ENCODE measurements around the genes TEC, SLAIN2 and SLC10A4.

- PRO-cap, result bidirectional peak, plus-strand start at chr4:48022526, minus-strand start at chr4:48022251
These were observed 5.5 kb downstream of the NIPAL1 start for GRCh38 chr4:48022174-48022394.

DNA sequence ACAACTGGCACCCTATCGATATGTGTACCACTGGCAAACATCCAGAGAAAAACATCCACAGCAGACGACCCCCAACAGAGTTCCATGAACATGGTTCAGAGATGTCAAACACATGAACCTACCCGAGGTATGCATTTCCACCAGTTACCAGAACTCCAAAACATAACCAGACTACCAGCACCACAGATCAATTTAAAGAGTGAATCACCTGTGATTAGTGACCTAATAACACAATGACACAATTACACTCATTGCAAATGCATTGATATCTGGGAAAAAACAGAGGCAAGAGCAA lies 59.1 kb downstream of the TEC start:
- PRO-cap, result no peak

- PRO-cap, result no peak
These were observed 14.4 kb downstream of the TEC start for GRCh38 chr4:48255138-48255746.

GRCh38 chr4:48269748-48270521 lies at the start of gene TEC:
TEC (minus strand) TSS chr4:48269838.
- PRO-cap, result bidirectional peak, plus-strand start at chr4:48270021, minus-strand start at chr4:48269818

DNA sequence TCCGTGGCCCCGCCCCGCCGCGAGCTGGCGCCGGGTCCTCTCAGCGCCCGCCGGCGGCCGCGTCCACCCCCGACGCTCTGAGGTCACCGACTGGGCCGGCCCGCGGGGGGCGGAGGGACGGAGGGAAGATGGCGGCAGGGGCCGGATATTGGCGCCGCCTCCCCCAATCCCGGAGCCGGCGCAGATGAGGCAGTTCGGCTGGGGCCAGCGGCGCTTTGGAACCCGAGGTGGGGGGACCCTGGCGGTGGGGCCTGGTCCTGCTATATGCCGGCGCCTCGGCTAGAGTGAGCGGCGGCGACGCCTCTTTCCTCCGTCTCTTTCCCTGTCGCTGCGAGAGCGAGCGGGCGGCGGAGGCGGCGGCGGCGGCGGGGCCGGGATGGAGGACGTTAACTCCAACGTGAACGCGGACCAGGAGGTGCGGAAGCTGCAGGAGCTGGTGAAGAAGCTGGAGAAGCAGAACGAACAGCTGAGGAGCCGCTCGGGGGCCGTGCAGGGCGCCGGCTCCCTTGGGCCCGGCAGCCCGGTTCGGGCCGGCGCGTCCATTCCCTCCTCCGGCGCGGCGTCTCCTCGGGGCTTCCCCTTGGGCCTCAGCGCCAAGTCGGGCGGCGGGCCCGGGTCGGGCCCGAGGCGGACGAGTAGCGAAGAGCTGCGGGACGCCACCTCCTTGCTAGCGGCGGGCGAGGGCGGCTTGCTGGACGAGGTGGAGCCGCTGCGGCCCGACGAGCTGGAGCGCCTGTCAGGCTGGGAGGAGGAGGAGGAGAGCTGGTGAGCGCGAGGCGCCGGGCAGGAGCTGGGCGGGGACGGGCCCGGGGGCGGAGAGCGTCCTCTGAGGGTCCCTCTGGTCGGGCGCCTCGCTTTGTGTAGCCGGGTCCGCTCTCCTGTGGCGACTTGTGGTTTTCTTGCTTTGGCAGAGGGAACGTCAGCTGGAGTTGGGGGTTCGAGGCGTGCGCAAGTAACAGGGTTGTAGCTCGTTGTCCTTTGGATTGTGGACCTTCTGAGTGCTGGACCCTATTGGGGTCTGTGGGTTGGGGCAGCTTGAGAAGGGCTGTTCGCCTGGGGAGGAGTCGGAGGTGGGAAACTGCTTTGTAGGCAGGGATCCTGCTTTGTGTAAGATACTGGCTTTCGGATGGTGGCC lies at the start of gene SLAIN2:
TSS of gene SLAIN2 (plus strand) at position 166 of the 1,135 bp plus-strand sequence.
- PRO-cap, result bidirectional peak, plus-strand start at position 112 of the sequence, minus-strand start outside the sequence

DNA sequence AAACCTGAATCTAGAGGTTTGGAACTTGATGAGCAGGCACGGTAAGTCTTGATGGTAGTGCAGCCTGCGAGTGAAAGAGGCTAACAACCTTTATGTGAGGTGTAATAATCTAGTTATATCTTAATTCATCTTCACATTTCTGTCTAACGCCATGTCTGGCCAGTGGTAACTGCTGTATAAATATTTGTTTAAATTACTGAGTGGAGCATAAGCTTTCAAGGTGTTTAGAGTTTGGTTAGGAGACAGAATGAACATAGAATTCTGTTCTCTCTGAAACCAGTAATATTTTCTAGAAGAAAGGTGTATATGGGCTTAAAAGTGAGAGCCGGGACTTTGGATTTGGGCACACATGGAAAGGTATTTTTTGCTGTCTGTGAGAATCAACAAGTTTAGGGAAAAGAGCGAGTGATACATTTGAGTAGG lies 10.2 kb downstream of the SLAIN2 start:
- PRO-cap, result no peak

DNA sequence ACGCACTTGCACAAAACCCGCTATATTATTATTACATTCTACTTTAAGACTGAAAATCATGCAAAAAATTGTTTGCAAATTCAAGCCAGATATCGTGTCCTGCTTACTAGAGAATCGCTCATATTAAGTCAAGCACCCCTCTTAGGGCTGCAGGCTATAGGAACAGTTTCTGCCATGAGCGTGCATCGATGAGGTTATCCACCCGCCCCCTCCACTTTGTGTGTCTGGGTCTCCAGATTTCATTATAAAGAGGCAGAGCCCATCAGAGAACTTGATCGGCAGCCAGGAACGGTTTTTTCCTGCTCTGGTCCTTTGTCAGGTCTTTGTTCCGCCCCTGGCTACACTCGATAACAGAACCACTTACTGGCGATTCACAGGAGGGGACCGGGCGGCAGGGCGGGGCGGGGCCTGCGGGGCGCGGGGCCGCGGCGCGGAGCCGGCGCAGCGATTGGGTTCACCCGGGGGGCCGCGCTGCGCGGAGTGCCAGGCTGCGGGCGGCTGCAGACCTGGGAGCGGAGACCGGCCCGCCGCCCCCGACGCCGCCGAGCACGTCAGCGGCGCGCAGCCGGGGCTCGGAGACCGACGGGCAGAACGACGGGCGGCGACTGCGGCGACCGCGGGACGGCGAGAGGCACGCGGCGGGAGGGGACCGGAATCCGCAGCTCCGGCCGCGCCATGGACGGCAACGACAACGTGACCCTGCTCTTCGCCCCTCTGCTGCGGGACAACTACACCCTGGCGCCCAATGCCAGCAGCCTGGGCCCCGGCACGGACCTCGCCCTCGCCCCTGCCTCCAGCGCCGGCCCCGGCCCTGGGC lies at the start of gene SLC10A4:
TSS of gene SLC10A4 (plus strand) at position 457 of the 817 bp plus-strand sequence.
- PRO-cap, result no peak

GRCh38 chr4:48603362-48603721 lies 113.3 kb downstream of the ZAR1 start:
- PRO-cap, result bidirectional peak, plus-strand start at chr4:48603585, minus-strand start at chr4:48603319

DNA sequence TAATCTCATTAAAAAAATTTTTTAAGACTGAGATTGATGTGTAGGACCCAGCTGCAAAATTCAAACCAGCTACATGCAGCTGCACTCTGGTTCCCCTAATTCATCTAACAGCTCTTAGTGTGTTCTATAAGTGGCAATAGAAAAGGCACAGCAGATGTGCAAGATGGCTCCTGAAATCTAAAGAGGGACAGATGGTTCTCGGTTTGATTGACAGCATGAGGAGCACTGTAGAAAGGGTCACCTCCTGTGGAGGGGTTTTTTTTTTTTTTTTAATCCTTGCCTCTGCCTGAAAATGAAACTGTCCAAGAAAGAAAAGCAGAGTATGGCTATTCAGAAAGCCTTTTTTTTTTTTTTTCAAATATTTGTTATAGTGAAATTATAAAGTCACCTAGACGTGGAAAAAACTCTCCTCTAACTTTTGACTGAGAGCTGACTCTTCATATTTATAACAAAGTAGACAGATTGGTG lies 16.9 kb upstream of the OCIAD1 start:
- PRO-cap, result no peak

DNA sequence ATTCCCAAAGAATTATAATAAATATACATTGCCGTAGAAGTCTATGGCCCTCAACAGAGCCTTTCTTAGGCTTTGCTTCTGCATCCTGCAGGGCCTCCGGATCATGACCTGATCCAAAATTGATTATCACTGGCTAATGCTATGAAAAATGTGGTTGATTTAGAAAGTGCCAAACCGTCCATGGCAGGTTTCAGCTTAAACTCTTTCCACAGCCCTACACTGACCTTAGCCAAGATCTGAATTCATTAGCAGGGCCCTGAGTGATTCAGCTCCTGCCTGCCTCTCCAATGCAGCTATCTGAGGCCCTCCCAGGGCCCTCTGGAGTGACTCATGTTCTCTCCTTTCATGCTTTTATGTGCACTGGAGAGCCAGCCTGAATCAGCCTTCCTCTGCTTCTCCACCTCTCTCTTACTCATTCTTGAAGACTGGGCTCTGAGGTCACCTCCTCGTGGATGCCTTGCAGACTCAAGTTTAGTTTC lies 3.0 kb upstream of the OCIAD2 start:
- PRO-cap, result no peak

DNA sequence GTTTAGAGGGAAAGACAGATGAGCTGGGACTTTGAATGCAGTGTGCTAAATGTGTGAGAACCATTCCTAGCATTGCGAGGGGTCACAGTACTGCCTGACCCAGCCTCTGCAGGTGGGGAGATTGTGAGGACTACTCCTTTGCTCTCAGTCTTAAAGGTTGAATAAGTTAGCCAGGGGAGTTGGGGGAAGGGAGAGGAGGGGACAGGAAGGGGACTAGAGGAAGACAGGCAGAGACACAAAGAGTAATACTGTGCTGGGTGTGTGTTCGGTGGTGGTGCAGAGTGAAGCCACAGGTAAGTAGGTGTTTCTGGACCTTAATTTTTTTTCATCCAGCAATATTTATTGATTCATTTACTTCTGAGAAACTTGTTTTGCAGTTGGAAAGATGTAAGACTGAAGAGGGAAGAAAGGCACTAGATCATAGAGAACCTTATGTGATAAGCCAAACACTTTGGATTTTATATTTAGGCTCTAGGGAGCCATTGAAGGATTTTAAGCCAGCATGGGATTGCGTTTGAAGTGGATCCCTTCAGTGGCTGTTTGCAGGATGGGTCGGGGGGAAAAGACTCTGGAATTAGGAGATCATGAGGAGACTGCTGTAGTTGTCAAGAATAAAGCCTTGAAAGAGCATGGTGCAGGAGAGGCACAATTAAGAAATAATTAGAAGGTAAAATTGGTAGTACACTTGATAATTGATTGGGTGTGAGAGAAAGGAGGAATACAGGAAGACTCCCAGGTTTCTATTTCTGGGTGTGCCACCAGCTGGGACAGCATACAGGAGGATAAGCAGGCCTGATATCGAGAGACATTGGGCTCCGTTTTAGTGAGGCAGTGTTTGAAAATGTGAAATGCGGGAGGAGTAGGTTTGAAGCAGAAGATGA lies 42.0 kb downstream of the DCUN1D4 start:
- PRO-cap, result no peak

DNA sequence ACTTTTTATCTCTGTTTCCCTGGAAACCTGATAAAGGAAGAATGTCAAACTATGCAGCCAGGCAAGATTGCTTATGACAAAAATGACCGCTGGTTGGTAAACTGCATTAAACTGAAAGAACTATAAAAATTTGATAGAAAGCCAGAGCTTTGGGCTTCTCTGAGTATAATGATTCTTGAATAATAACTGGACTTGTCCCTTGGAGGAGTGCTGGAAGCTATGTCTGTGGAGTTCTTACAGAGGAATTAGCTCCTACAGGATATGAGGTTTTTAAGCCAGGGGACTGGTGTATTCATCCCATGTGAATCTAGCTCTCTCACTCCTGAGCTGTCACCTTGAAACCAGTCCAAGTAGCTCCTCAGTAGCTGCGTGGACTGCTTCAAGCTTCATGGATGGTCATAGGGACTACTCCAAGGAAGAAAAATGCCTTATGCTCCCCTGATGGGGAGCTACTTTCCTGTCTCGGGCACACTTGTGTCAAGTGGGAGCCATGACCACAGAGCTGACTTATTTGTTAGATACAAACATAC lies 52.1 kb downstream of the RASL11B start:
- PRO-cap, result no peak

GRCh38 chr4:52957121-52957814 lies 95.2 kb downstream of the RASL11B start:
- PRO-cap, result no peak

DNA sequence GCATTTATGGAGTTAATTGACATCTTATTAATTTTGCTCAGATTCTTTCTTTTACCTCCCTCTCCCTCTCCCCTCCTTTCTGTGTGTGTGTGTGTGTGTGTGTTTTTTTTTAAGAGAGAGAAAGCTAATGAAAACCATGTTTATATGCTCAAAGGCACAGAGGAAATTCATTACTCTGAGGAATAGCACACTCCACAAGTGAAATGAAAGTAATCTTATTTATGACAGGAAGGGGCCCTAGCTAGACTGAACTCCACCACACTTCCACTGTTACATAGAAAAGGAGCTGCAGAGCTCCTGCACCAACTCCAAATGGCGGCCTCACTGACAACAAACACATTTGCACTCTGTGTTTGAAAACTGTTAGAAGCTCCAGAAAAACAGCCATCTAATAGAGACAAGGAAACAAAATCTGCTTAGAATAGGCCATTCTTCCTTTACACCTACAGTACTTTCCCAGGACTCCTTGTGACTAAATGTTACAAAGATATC lies 150.7 kb downstream of the RASL11B start:
- PRO-cap, result no peak

- PRO-cap, result no peak
These were observed 33.1 kb downstream of the LNX1 start for GRCh38 chr4:53557973-53558738.

GRCh38 chr4:53653332-53654211 lies 62.3 kb upstream of the LNX1 start:
- PRO-cap, result unidirectional peak, minus-strand start at chr4:53653564

GRCh38 chr4:54066658-54067654 lies 2.6 kb upstream of the CHIC2 start:
- PRO-cap, result unidirectional peak, plus-strand start at chr4:54066852; bidirectional peak, plus-strand start at chr4:54067550, minus-strand start at chr4:54067343

- PRO-cap, result no peak
These were observed 7.7 kb upstream of the GSX2 start for GRCh38 chr4:54092177-54092717.

- PRO-cap, result no peak
These were observed 184.3 kb downstream of the KDR start for GRCh38 chr4:54941125-54941487.

- PRO-cap, result no peak
These were observed 9.7 kb upstream of the SRD5A3 start for GRCh38 chr4:55336084-55337035.

All from colonic mucosa (tissue), 1 donor.